Hair follicle dermal papilla cell (primary cell): ENCODE results near the genes OLIG2, IFNGR2 and SON.

GRCh38 chr21:32448579-32449055, 36.1 kb downstream of the EVA1C start:
- CAGE, long polyA plus RNA, result no peak

DNA sequence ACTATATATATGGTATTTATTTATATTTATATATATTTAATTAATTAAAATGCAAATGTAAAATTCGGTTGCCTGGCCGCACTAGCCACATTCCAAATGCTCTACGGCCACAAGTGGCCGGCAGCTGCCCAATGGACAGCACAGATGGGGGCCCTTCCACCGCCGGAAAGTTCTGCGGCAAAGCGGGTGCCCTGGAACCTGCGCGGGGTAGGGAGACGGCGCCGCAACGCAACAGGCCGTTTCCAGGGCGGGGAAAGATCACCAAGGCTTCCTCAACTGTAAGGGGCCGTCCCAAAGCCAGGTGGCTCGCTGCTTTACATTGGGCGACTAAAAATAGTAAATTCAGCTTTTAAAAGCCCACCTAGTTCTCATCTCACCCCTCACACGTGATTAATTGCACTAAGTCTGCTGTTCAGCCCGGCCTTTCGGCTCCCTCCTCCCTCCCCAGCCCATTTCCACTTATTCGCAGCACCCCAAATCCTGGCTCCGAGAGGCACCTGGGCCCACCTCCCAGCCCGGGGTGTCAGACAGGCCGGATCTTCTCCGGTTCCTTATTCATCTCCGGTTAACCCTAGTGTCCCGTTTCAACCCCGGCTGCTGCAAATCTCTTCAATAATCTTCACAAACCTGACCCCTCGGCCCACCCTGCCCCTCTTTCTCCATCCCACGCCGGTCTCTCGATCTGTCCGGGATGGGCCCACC, 635 bp downstream of the CFAP298 start:
- CAGE, long polyA plus RNA, result no peak

- CAGE, long polyA plus RNA, result no peak
Measured at GRCh38 chr21:32613254-32613879, 1.2 kb upstream of the CFAP298 start.

- CAGE, long polyA plus RNA, result no peak
Measured at GRCh38 chr21:32674281-32674928, 53.4 kb downstream of the SYNJ1 start.

DNA sequence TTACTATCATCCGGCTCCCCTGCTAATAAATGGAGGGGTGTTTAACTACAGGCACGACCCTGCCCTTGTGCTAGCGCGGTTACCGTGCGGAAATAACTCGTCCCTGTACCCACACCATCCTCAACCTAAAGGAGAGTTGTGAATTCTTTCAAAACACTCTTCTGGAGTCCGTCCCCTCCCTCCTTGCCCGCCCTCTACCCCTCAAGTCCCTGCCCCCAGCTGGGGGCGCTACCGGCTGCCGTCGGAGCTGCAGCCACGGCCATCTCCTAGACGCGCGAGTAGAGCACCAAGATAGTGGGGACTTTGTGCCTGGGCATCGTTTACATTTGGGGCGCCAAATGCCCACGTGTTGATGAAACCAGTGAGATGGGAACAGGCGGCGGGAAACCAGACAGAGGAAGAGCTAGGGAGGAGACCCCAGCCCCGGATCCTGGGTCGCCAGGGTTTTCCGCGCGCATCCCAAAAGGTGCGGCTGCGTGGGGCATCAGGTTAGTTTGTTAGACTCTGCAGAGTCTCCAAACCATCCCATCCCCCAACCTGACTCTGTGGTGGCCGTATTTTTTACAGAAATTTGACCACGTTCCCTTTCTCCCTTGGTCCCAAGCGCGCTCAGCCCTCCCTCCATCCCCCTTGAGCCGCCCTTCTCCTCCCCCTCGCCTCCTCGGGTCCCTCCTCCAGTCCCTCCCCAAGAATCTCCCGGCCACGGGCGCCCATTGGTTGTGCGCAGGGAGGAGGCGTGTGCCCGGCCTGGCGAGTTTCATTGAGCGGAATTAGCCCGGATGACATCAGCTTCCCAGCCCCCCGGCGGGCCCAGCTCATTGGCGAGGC, 520 bp upstream of the OLIG2 start:
- CAGE, long polyA plus RNA, result no peak

DNA sequence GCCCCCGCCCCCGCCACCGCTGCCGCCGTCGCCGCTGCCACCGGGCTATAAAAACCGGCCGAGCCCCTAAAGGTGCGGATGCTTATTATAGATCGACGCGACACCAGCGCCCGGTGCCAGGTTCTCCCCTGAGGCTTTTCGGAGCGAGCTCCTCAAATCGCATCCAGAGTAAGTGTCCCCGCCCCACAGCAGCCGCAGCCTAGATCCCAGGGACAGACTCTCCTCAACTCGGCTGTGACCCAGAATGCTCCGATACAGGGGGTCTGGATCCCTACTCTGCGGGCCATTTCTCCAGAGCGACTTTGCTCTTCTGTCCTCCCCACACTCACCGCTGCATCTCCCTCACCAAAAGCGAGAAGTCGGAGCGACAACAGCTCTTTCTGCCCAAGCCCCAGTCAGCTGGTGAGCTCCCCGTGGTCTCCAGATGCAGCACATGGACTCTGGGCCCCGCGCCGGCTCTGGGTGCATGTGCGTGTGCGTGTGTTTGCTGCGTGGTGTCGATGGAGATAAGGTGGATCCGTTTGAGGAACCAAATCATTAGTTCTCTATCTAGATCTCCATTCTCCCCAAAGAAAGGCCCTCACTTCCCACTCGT, at the start of gene OLIG2:
TSS of gene OLIG2 (plus strand) at position 77 of the 595 bp plus-strand sequence.
- CAGE, long polyA plus RNA, result no peak

GRCh38 chr21:33070903-33071839, 1.2 kb downstream of the OLIG1 start:
- CAGE, long polyA plus RNA, result no peak

- CAGE, long polyA plus RNA, result no peak
Measured at GRCh38 chr21:33203376-33203751, 26.4 kb upstream of the IFNAR2 start.

GRCh38 chr21:33362056-33362837, 37.5 kb downstream of the IFNAR1 start:
- CAGE, long polyA plus RNA, result no peak

GRCh38 chr21:33382316-33382665, 20.9 kb upstream of the IFNGR2 start:
- CAGE, long polyA plus RNA, result no peak

- CAGE, long polyA plus RNA, result no peak
Measured at GRCh38 chr21:33403352-33403954, at the start of gene IFNGR2. IFNGR2 (plus strand) TSS chr21:33403413.

DNA sequence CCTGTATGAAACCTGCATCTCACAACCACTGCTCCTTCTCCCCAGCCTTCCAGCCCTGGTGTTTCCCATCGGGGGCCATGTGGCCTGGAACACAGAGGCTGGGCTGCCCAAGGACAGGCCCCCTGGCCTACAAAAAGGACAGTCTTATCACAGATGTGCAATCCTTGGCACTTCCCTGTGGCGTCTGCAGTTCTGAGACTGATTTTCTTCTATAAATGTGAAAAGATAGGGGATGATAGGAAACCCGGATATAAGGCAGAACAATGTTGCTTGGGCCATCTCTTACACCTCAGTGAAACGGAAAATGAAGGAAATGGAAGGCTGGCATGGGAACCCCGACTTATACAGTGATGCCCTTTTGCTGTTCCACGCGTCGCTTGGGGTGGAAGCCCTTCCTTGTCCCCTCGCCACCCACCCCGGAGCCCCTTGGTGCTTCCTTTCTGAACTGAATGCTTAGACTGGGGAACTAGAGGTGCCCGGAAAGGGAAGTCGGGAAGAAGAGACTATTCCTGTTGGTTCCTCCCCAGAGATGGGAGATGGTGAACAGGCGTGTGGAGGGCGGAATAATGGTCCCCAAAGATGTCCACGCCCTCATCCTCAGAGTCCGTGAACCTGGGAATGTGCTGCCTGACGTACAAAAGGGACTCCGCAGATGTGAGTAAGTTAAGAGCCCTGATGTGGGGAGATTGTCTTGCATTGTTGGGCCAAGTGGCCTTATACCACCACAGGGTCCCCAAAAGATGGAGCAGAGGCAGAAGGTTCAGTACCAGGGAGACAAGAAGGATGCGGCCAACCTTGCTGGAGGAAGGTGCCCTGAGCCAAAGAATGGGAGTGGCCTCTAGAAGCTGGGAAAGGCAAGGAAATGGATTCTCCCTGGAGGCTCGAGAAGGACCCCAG, 8.0 kb downstream of the IFNGR2 start:
- CAGE, long polyA plus RNA, result no peak

GRCh38 chr21:33419626-33420188, 16.5 kb downstream of the IFNGR2 start:
- CAGE, long polyA plus RNA, result no peak

DNA sequence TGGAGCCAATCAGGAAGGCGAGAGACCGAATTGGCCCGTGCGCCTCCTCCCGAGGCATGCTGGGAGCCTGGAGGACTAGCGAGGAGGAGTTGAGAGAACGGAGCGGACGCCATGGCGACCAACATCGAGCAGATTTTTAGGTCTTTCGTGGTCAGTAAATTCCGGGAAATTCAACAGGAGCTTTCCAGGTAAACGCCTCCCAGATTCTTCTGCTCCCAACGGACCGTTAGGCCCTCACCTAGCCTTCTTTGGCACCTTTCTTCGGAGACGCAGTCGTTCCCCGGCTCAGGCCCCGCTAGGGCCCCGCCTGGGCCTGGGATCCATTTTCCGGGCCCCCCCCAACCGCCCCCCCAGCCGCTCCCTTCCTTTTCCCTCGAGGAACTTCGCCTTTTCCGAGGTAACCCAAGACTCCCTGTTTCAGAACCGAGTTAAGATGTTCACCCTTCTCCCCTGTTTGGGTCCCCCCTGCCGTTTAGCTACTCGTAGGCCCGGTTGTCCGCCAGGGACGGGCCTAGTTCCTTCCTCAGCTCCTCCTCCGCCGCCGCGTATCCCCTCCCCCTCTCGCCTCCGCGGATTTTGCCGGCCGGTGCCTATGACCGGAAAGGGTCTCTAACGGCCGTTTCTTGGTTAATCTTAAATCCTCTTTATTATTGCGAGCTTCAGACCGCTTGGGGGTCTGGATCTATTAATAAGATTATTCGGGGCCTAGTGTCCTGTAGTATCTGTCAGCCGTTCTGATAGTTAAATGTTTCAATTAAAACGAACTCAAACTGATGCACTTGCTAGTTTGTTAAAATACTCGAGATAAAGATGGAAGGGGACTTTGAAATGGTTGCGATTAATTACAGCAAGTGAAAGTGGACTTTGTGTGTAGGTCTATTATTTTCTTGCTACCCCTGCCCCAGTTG, at the start of gene SON:
TSS of gene SON (plus strand) at position 57 of the 908 bp plus-strand sequence.
- CAGE, long polyA plus RNA, result no peak

DNA sequence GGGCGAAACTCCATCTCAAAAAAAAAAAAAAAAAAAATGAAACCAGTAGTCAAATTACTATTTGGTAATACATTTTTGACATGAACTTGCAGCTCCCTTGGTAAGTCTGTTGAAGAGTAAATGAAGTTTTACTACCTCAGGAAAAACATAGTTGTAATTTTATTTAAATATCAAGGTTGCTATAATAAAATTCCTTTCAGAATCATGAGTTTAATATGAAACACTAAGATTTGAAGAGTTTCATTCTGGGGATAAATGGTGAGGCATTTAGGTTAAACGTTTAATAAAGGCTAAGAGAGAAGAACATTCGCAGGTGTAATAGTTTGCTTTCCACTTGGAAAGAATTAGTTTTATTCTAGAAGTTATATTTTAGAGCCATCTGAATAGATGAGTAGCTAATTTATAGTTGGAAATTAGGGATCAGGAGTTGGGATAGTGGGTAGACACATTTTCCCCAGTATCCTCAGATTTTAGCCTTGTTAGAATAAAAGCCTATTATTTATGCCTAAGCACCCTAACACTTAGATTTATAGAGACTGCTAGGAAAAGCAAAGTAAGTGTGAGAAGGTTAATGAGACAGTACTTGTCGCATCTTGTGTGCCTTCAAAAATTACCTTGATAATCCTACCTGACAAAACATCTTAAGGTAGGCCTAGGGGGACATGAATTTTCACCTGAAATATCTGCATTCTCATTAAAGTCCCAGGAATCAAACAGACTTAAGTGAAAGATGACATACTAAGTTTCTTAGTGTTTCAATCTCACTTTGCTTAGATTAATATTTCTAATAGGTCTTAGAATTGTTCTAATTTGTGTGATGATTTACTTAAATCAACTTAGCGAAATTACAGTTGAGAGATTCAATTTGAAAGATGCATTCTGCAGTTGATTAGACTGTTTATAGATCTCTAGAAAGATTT, 22.3 kb downstream of the SON start:
- CAGE, long polyA plus RNA, result no peak

- CAGE, long polyA plus RNA, result no peak
Measured at GRCh38 chr21:33716078-33716569, 73.8 kb downstream of the ITSN1 start.

GRCh38 chr21:33781266-33781679, 134.3 kb downstream of the ATP5PO start:
- CAGE, long polyA plus RNA, result no peak

GRCh38 chr21:34198236-34198418, 124.7 kb downstream of the MRPS6 start:
- CAGE, long polyA plus RNA, result no peak

DNA sequence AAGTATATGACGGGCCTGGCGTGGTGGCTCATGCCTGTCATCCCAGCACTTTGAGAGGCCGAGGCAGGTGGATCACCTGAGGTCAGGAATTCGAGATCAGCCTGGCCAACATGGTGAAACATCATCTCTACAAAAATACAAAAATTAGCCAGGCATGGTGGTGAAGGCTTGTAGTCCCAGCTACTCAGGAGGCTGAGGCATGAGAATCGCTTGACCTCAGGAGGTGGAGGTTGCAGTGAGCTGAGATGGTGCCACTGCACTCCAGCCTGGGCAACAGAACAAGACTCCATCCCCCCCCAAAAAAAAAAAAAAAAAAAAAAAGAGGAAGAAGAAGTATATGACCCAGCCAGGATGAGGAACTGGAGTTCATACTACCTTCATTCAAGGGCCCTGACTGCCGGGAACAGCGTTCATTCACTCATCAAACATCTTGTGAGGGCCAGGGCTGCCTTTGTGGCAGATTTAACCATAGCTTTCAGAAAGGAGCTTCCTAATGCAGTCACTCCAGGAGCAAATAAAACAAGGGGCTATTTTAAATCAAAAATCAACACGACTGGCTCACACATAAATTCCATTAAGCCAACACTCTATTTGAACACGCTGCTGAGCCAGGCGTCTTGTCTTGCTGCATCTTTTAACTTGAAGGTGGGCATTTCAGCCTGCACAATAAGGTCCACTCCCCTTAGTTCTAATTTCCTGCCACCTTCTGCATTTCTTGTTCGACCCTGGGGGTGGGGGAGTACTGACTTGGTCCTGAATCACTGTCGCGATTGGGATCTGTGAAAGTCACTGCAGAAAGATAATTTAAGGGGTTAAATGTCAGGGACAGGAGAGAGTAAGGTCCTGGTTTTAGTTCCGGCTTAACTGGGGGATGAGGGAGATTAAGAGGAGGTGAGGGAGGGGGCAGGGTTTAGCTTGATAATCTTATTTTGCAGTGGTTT, 127.7 kb downstream of the MRPS6 start:
- CAGE, long polyA plus RNA, result no peak

GRCh38 chr21:34204444-34204690, 131.0 kb downstream of the MRPS6 start:
- CAGE, long polyA plus RNA, result no peak